Pericardium (tissue), 1 donor: ENCODE measurements around a stretch of chr5.

- RRBS, result no CpG with 5 or more reads among the region's 17 CpGs
Measured at GRCh38 chr5:172156264-172156963, 31.6 kb downstream of the STK10 start.

GRCh38 chr5:172365912-172366535, 82.5 kb upstream of the UBTD2 start:
- RRBS, result no CpG with 5 or more reads among the region's 5 CpGs

- RRBS, result no CpG with 5 or more reads among the region's 29 CpGs
Measured at GRCh38 chr5:172381485-172382423, 72.6 kb downstream of the SH3PXD2B start.

- RRBS, result no CpG with 5 or more reads among the region's 3 CpGs
Measured at GRCh38 chr5:172384339-172384552, 70.1 kb downstream of the SH3PXD2B start.

GRCh38 chr5:172453199-172453711, 1.1 kb downstream of the SH3PXD2B start:
- RRBS, result no CpG with 5 or more reads among the region's 10 CpGs

- RRBS, result no CpG with 5 or more reads among the region's 6 CpGs
Measured at GRCh38 chr5:172585115-172585591, 55.9 kb upstream of the NEURL1B start.

DNA sequence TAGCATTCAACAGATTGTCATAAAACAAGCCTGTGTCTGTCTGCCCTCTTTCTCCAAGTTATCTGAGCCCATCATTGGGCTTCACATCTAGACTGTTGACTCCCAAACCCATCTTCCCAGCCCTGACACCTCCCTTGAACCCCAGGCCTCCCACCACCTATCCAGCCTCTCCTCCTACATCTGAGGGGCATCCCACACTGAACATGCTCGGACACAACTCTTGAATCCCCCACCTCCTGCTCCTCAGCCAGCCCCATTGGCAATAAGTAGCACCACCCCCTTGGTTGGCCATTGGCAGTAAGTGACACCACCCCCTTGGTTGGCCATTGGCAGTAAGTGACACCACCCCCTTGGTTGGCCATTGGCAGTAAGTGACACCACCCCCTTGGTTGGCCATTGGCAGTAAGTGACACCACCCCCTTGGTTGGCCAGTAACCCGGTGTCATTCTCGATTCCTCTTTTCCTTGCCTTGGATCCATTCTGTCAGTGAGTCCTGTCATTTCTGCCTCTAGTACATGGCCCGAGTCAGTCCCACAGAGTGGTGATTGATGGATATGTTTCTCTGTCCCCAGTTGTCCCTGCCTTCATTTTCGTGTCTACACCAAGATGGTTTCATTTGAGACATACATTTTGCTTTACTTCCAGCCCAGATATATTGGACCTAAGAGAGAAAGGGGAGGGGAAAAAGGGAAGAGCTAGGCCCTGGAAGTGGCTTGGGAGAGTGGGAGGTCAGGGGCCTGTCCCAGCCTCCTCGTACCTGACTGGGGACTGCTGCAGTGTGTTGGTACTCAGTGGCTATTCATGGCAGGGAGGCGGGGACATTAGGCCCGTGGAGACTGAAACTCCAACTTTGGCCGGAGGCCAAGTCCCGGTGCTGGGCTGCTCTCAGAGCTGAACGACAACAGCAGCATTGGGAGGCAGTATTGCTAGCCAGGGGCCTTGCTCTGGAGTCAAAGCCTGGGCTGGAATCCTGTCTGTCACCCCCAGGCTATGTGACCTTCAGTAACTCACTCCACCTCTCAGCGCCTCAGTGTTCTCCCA, 37.5 kb downstream of the NEURL1B start:
- RRBS, result no CpG with 5 or more reads among the region's 12 CpGs

GRCh38 chr5:172683793-172684424, 42.8 kb downstream of the NEURL1B start:
- RRBS, result 52% methylated on average over 59 of the region's 95 CpGs

DNA sequence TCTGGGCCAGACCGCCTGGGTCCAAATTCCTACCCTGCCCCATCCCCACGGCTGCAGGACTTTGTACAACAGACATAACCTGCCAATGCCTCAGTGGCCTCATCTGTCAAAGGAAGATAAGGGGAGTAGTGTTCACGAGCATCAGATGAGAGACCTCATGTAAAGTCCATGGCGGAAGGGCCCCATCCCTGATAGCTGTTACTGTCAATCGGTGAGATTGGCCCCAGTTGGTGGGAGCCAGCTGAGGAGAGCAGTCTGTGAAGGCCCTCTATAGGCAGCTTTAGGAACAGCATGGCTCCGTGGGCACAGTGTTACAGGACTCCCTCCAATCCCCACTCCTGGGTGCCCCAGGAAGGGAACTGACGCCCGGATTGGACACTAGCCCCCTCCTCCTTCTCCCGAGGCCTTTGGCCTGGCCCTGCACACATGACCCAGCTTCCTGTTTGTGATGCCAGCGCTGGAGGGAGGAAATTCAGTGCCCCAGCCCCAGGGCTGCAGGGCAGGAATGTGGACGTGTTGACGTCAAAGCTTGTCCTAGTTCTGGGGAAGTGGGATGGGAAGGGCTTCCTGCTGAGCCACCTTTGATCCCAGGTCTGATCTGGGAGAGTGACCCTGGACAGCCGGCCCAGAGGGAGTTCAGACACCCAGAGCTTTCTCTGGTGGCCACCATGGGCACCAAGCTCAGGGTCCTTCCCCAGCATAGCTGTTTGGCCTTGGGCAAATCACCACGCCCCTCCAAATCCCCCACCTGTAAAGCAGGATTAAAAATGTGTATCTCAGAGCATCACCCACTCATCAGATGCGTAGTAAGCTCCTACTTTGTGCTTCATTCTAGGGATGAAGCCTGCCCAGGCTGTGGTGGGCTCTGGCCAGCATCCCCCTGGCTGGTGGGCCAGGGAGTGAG, 56.1 kb downstream of the DUSP1 start:
- RRBS, result no CpG with 5 or more reads among the region's 15 CpGs

GRCh38 chr5:172720091-172720361, 51.0 kb downstream of the DUSP1 start:
- RRBS, result no CpG with 5 or more reads among the region's 5 CpGs

DNA sequence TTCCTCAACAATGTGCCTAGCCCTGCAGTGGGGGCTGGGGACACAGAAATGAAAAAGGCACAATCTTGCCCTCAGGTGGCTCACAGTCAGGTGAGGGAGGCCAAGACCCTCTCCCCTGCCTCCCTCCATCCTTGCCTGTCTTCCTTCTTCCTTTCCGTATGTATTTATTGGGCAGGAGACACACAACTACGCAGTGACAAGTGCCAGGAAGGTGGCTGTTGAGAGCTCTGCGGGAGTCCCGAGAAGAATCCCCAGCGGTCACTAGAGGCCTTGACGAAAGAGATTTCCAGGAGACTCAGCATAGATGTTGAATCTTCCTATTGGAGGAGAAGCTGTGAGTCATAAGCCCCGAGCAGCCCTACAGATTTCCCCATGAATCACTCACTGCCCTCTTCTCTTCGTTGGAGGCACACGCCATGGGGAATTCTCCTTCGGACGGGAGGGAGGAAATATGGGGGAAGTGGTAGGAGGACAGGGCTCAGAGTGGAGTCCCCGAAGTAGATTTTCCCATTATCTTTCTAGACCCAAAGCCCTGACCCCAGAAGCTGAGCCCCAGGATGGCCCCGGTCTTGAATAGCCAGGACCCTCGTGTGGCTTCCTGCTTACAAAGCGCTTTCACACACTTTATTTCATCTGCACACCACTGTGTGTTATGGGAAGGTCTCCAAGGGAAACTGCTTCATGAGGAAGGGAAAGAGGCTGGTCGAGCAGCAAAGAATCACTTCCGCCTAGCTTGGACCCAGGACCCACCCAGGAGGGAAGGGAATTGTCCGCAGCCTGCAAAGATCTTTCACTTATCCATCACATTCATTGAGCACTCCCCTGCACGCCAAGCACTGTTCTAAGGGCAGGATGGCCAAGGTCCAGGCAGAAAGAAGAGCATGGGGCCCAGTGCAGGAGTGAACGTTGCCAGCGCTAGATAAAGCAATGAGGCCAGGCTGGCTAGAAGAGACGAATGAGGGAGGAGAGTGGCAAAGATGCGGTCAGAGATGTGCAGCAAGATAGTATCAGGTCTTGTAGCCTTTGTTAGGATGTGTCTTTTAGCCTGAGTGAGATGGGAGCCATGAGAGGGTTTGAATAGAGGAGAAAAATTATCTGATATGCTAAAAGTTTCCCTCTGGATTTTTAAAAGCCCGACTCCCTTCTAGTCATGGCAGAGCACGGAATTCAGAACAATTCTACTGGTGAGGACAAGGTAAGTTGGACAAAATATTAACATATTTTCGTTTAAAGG, 12.6 kb downstream of the DUSP1 start:
- RRBS, result no CpG with 5 or more reads among the region's 26 CpGs

- RRBS, result 17% methylated on average over 2 of the region's 18 CpGs
Measured at GRCh38 chr5:172765978-172766944, 4.7 kb downstream of the DUSP1 start.

DNA sequence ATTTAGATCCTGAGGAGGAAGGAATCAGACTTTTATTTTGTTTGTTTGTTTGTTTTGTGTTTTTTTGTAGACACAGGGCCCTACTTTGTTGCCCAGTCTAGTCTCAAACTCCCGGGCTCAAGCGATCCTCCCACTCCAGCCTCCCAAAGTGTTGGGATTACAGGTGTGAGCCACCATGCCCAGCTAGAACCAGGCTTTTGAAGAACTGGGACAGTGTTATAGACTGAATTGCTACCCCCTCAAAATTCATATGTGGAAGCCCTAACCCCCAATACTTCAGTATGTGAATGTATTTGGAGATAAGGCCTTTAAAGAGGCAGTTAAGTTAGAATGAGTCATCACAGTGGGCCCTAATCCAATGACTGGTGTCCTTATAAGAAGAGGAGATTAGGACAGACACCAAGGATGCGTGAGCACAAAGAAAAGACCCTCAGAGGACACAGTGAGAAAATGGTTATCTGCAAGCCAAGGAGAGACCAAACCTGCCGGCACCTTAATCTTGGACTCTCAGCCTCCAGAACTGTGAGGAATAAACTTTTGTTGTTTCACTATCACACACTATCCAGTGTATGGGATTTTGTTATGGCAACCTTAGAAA, 31.5 kb upstream of the ERGIC1 start:
- RRBS, result no CpG with 5 or more reads among the region's 4 CpGs

- RRBS, result no CpG with 5 or more reads among the region's 20 CpGs
Measured at GRCh38 chr5:172855444-172856468, 21.7 kb downstream of the ERGIC1 start.

GRCh38 chr5:172902504-172902914, 56.7 kb upstream of the RPL26L1 start:
- RRBS, result 76% methylated on average over 4 of the region's 10 CpGs

DNA sequence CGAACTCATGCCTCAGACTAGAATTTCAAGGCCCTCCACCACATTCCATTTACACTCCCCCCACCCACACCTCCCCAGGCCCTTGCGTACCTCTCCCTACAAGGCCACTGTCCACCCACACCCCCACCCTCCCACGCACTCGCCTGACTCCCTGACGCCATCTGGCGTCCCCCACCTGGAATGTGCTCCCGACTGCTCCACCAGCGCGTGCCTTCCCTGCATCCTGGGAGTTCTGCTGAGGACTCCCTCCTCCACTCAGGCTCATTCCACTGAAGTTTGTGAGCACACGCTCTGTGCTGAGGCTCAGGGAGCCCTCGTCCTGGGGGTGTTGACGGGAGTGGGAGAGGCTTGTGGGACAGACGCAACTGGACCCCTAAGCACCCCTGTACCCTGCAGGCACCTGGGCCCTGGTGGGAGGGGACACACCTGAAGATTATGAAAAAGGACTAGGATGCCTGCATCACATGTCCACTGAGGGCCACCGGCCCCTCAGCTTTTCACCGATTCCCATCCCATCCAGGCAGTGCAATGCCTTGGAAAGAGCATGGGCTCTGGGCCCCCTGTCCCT, 56.2 kb upstream of the RPL26L1 start:
- RRBS, result no CpG with 5 or more reads among the region's 15 CpGs

GRCh38 chr5:172950700-172951945, 8.1 kb upstream of the RPL26L1 start:
- RRBS, result no CpG with 5 or more reads among the region's 24 CpGs

GRCh38 chr5:173011474-173012168, 28.1 kb downstream of the ATP6V0E1 start:
- RRBS, result no CpG with 5 or more reads among the region's 8 CpGs

GRCh38 chr5:173034311-173035301, 21.5 kb upstream of the CREBRF start:
- RRBS, result no CpG with 5 or more reads among the region's 15 CpGs

DNA sequence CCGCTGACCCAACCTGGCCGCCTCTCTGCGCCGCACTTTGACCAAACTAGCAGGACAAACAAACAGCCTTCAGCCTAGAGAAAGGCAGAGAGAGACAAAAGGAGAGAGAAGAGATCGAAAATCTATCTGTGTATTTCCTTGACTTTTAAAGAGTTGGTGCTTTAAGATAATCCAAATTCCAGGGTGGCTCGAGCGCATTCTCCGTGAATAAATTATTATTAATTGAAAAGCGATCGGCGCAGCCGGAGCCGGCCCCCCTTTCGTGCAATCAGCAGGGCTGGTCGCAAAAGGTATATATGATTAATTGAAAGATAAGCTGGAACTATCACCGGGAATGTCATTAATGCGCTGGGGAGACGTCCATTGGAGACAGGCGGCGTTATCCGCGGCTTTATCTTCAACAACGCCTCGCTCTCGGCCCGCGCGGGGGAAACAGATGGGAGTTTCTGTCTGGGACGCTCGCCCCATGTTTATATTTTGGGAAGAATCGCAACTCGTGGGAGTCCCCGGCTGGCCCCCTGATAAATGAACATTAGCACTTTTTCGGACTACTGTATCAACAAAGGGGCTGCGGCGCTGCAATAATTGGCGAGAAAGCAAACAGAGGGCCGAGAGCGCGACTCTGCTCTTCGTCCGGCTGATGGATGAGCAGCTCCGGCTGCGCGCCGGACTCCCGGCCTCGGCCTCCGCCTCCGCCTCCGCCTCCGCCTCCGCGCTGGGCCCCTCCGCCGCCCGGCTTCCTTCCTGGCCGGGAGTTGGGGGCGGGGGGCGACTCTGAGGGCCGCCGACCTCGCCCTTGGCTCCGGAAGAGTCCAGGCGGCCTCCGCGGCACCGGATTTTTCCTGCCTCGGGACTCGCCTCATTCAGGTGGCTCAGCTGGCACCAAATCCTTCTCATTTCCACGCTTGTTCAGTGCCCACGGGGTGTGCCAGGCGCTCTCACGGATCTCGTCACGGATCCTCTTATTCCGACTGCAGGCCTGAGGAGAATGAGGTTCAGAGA, 3.4 kb upstream of the NKX2-5 start:
- RRBS, result 3% methylated on average over 18 of the region's 77 CpGs